Colic lymph node (tissue), 1 donor: ENCODE measurements around a stretch of chr11.

DNA sequence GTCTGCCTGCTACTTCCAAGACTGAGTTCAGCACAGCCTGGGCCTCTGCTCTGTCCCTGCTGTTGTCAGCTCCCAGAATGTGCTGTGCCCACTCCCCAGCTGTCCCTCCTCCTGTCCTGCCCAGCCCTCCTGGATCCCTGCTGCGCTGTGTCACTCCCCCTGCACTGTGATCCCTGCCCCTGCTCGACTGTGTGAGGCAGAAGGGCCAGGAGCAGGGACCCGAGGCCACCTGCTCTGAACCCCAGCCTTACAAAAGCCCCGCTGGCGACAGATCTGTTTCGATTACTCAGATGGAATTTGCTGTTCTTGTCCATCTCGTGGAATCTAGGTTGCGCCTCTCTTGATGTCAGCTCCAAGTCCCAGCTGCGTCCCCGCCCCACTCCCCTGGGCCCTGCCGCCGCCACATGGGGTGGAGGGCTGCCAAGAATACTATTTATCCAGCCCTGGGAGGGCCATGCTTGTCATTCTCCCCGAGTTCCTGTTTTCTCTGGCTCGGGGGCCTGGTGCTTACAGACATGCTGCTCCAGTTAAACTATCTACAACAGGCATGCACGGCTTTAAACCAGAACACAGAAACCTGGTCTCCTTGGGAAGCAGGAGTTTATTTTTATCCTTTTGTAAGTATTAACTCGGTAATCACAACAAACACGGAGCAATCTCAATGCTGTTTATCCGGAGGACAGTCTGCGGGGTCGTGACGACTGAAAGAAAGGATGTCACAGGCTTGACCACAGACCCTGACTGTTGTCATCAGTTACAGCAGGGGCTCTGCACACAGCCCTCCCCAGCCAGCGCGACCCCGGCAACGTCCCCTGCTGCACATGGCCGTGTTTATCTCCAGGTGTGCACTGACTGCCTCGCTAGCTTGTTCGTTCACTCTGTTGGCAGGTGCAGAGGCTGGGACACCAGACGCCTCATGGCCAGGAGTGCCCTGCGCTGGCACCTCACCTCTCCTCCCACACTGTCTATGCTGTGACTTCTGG, 12.6 kb downstream of the MRPL21 start:
- PRO-cap, result no peak

DNA sequence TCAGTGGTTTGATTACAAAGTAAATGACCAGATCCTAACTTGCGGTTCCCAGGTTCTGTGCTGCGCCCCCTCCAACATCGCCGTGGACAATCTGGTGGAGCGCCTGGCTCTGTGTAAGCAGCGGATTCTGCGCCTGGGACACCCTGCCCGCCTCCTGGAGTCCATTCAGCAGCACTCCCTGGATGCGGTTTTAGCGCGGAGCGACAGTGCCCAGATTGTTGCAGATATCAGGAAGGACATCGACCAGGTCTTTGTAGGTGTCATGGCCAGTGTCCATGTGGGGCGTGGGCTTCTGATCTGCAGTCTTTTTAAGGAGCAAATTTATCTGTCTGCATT, 11.0 kb downstream of the IGHMBP2 start:
- PRO-cap, result no peak

DNA sequence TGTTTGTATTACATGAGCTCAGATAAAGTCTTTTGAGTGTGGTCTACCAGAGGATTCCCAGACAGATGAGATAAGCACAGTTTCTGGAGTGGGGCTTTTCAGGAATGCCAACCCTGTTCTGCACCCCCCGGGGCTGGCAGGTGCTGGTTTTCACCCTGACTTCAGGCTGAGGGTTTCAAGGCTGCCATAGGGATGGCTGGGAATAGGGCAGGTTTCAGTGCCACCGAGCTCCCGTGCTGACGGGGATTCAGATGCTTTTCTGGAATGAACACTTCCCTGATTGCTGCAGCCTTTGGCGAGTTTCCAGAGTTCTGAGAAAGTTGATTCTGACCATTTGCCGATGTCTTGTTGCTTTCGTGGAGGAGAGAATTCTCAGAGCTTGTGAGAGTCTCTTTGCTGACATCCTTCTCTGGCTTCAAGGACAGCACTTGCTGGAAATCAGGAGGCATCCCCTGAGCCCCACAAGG, 24.1 kb downstream of the IGHMBP2 start:
- PRO-cap, result no peak

- PRO-cap, result no peak
Observed at GRCh38 chr11:69018625-69019348, 5.7 kb upstream of the MRGPRF start.

- PRO-cap, result no peak
Observed at GRCh38 chr11:69210173-69210650, 54.5 kb downstream of the SMIM38 start.

DNA sequence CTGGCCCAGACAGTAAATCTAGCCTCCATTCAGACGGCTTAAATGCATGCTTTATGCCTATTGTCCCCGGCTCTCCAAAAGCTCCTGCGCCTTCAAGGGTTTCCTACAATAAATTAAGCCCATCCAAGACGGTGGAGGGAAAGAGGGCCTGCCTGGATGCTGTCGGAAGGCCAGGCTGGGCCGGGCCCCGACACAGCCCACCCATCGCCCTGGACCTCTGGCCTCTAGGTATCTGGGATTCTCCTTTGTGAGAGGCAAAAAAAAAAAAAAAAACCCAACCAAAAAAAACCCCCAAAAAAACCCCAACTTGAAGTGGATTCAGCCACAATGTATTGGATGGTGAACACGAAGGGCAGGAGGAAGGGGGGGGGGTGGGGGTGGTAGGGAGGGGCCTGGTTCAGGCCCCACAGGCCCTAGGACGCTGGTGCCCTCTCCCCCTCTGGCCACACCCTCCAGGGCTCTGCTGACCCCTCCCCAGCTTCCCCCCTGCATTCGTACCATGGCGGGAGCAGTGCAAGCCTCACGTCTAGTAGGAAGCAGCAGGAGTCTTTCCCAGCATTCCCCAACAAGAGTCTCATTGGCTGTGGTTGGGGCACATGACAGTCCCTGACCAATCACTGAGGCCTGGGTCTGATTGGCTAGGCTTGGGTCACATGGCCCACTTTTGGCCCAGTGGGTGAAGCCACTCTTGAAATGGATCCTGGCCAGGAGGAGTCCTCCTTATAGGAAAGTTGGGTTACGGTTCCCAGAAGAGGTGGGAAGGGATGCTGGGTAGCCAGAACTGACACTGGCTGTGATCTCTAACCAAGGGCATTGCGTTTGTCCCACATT, 59.4 kb upstream of the MYEOV start:
- PRO-cap, result no peak

DNA sequence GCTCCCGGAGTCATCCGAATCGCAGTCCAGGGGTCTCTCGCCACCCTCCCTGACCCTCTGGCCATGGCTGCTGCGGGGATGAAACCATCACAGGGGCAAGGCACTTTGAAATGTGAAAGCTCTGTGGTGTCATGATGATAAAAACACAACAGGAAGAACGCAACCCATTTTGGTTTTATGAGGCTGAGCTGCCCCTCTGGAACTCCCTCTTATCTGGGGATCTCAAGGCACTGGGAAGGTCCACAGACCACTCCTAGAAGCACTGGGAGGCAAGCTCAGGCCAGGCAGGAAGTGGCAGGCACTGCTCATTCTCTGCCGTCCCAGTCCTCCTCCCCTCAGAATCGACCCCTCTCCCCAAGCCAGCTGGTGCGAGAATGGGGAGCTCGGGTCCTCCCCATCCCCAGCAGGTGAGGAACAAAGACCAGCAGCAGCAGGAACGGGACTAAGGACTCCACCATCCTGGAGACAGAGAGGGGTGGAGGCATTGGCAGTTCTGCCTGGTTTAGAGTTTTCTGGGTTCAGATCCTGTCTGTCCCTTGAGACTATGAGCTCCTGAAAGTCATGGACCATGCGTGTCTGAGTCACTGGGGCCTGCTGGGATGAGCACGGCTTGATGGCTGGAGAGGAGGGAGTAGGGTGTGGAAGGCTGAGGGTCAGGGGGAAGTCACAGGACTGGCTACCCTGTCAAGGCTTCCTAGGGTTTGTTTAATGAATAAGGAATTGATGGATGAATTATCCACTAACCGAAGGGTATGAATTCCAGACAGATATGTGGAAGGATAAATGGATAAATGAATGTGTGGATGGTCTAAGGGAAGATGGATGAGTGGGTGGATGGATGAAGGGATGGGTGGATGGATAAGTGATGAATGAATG, 6.3 kb downstream of the MYEOV start:
- PRO-cap, result no peak

DNA sequence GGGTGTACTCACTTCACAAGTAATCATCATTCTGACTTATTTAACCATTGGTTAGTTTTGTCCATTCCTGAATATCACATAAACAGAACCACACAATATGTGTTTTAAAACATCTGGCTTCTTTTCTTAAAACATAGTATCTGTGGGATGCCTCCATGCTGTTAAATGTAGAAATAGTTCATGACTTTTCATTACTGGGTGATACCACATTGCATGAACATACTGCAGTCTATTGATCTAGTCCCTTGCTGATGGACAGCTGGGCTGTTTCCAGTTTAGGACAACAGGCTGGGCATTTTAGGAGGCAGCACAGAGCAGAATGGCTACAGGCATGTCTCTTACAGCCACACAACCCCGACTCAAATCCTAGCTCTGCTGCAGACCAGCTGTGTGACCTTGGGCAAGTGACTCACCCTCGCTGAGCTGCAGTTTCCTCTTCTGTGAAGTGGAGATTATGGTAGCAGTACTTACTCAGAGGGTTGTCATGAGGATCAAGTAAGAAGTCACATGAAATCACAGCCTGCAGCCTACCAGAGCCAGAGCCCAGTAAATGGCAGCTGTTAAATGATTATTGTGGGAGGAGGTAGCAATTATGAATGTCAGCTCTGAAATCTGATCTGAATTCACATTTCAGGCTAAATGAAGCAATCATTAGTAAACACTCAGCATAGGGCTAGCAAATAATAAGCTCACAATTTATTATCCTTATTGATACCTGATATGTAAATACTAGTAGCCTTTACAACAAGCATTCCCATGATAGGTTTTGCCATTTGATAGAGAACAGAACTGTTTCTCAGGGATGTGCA, 58.7 kb downstream of the MYEOV start:
- PRO-cap, result no peak

- PRO-cap, result no peak
Observed at GRCh38 chr11:69450495-69450855, 156.5 kb downstream of the MYEOV start.

DNA sequence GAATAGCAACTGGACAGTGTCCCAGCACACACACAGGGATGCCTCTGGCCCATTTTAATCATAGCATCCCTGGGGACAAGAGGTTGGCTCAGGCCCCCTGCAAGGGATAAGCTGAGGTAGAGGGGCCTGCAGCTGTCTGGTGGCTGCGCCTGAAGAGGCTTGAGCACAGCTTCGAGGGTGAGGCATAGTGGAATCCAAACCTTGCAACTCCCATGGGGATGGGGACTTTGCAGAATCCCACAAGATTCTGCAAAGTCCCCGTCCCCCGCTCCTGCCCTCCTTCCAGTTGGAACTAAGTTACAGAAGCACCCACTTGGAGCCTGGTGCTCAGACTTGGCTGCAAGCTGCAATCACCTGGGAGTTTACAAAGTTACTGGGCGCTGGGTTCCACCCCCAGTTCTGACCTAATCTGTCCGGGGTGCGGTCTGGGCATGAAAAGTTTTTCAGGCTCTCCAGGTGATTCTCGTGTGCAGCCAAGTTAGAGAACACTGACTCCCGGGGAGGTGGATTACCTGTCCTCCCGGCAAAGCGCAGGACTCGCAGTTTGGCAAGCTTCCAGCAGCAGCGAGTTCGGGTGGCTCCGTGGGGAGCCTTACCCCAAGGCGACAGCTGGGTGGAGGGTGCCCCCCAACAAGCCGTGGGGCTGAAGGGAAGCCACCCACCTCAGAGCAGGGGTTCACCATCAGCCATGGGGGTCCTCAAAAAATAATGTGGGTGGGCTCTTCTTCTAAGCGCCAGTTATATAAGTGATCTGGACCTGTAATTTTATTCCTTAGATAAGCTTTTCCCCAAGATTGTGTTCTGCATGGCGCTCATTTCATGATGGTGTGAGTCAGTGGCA, 171.6 kb downstream of the MYEOV start:
- PRO-cap, result no peak

- PRO-cap, result no peak
Observed at GRCh38 chr11:69483406-69483765, 157.6 kb upstream of the CCND1 start.

- PRO-cap, result no peak
Observed at GRCh38 chr11:69634616-69635183, 6.3 kb upstream of the CCND1 start.

DNA sequence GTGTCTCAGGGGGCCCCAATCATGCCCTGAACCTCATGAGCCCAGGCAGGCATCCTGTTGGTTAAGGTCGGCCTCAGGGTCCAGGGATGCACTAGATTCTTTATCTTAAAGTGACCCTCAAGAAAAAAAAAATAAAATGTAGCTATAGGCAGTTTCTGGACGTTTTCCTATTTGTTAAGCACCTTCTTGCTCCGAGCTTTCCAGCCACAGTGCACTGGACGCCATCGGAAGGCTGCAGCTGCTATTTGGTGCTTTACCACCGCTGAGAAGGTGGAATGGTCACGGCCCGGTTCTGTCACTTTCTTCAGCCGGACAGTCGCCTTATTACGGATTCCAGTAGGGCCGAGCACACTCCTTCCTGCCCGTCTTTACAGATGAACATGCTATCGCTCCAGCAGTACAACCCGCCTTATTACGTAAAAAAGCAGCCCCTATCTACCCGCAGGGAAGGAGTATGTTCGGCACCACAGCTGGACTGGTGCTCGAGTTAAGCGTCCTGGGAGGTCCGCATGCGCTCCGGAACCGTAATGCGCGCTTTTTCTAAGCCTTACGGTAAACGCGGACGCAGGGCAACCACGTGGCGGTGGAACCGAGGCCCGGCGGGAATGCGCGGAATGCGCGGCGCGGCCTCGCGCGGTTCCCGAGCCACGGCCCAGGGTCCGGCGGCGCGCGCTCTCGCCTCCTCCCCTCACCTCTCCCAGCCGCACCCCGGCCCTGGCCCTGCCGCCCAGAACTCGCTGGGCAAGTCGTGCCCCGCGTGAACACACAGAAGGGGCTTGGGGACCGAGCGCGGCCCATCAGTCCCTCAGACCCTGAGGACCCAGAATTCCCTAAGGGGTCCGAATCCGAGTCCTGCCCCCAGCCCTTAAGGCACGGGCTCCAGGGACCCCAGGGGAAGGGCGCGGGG, 4.6 kb upstream of the CCND1 start:
- PRO-cap, result unidirectional peak, plus-strand start at position 592 of the sequence

DNA sequence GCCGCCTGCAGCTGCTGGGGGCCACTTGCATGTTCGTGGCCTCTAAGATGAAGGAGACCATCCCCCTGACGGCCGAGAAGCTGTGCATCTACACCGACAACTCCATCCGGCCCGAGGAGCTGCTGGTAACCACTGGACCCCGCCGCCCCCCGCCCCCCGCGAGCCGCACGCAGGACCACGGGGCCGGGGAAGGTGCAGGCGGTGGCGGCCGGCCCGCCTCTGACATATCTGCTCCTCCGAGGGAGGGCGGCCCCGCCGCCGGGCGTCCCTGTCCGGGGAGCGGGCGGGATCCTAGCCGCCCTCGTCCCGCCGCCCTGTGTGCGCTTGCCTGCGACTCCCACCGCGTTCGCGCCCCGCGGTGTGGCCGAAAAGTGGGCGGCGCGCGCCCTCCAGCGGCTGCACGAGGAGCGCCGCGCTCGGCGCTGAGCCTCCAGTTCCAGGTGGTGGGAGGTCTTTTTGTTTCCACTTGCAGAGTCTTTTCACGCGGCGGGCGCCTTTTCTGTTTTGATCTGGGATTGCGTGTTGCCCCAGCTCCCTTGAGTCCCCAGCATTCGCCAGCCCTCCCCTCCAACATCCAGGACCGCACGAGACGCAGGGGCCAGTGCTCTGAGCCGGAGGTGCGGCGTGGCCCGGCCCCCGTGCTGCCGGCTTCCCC, 2.3 kb downstream of the CCND1 start:
- PRO-cap, result unidirectional peak, minus-strand start at position 316 of the sequence

GRCh38 chr11:69651089-69652182, 10.5 kb downstream of the CCND1 start:
- PRO-cap, result no peak

DNA sequence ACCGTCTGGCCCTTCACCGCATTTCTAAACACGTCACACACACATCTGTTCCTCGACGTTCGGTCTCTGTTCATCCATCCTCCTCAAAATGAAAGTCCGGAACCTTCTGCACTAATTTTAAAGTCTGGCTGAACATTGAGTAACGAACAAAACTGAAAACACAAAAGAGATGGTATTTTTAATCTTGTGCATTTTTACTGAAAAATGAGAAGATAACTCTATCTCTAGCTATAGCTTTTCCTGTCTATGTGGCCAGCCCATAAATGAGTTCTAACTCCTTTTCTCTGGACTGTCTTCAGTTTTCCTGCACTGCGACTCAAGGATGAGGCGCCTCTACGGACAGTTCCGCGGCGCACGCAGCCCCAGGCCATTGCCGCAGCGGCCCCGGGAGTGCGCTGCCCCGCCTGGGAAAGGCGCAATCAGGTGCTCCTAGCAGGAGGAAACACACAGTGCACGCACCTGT, 7.7 kb downstream of the LTO1 start:
- PRO-cap, result no peak

GRCh38 chr11:69707031-69707493, 3.2 kb upstream of the FGF19 start:
- PRO-cap, result no peak

- PRO-cap, result no peak
Observed at GRCh38 chr11:69943134-69943522, 123.9 kb upstream of the FGF3 start.

DNA sequence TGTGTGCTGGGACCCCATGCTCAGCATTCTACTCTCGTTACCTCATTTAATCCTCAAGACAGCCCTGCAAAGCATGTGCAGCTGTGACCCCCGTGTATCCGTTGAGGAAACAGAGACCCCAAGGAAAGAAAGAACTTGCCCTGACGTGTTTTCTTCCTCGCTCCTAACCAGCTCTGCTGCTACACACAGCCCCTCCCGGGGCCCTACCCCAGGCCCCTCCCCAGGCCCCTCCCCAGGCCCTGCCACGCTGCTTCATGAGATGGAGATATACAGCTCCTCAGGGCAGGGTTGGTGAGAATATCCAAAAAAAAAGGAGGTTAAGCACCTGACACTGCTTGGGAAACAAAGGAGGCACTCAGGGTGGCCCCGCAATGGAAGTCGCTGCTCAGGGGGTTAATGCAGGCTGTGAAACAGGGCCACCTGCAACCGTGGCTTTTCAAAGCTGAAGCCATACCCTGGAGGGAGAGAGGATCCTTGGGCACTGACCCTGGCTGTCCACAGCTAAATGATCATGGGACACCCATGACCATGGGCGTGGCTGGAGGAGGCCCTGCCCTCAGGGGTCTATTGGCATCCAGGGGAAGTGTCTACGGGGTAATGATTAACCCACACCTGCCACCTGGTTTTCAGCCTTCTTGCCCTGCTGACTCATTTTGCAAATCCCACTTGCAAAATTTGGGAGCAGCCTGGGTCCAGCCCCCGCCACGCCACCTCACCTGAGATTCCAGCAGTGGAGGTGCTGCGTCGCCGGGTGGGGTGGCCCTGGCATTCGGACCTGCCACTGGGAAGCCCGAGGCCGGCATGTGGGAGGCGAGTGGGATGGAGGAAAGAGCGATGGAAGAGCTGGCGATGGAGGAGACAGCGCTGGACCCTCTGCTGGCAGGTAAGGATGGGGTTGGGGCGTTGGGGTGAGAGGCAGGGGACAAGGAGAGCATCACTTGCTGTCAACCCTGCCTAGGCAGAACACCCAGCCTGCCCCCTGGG, 112.1 kb upstream of the ANO1 start:
- PRO-cap, result no peak

- PRO-cap, result no peak
Observed at GRCh38 chr11:69968723-69969098, 109.4 kb upstream of the ANO1 start.